Caco-2 (cell line): ENCODE measurements around the genes LLPH, GRIP1, MDM1 and NUP107.

DNA sequence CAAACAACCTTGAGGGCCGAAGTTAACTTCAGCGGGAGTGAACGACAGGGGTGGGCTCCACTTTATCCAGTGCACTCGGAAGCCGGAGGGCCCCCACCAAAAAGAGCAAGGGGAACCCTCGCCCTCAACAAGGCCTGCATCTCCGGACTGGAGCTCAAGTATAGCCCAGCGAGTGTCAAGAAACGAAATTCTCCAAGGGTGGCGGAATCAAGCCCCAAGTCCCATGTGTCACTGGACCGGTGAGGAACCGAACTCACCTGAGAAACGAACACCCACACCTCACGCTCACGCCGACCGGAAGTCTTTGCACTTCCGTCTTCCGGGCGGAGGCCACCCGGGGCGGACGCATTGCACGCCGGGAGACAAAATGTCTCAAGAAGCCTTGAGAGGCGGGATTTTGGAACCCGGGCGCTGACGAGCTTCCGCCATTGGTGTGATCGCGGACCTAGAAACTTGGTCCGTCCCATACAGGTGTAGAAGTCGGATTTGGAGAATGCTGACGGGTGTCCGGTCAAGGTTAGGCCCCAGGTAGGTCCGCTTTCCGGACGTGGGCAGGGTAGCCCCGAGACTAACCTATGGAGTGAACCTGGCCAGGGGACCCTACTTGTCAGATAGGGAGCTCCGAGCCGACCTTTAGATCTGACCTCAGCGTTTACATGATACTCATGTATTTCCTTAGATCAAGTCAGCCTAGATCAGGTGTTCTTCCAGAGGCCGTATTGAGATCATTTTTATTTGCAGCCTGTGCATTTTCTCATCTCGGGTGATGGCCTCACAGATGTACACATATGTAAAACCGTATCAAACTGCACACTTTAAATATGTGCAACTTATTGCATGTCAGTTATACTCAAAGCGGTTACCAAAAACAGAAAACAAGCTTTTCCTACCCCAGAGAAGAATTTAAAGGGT lies at the start of gene LLPH:
TSS of gene LLPH (minus strand) at position 303 of the 912 bp plus-strand sequence.
- PRO-cap, result bidirectional peak, plus-strand start at position 414 of the sequence, minus-strand start at position 302 of the sequence; bidirectional peak, plus-strand start at position 576 of the sequence, minus-strand start at position 582 of the sequence; bidirectional peak, plus-strand start at position 633 of the sequence, minus-strand start at position 641 of the sequence
- RRBS, result 5% methylated on average over 19 of the region's 47 CpGs

- PRO-cap, result no peak
- RRBS, result no CpG with 5 or more reads among the region's 1 CpG
These were observed 1.9 kb upstream of the LLPH start for GRCh38 chr12:66132366-66132941.

GRCh38 chr12:66236138-66236969 lies 47.3 kb downstream of the IRAK3 start:
- PRO-cap, result no peak
- RRBS, result no CpG with 5 or more reads among the region's 8 CpGs

- PRO-cap, result no peak
These were observed 142.0 kb downstream of the GRIP1 start for GRCh38 chr12:66536906-66537193.

DNA sequence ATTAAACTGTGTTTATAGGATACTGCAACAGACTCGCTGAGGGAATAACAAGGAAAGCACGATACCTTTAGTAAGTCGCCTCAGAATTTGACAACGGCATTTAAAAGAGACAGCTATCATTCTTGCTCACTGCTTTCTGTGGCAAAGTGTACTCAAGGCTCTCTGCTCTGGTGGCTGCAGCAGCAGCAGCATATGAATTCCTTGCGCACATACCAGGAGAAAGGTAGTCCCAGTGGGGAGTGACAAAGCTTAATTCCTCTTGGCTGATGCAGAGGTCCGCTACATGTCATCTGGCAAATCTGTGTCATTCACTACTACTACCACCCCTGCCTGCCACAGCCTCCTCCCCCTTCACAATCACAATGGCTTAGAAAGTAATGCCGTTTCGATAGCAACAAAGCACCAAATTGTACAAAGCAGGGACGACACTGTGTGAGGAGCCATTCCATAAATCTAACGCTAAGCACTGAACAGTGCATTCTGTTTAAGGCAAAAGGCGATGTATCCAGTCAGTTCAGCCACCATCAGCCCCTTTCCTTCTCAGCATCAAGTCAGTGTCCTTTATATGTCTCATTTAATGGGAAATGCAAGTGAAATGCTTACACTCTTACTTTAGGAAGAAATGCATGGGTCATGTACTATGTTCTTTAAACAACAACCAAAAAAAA lies at the start of gene GRIP1:
TSS of gene GRIP1 (minus strand) at position 292 of the 668 bp plus-strand sequence.
- PRO-cap, result no peak
- RRBS, result no CpG with 5 or more reads among the region's 11 CpGs

- PRO-cap, result no peak
- RRBS, result no CpG with 5 or more reads among the region's 2 CpGs
These were observed 98.1 kb upstream of the GRIP1 start for GRCh38 chr12:66776942-66777340.

DNA sequence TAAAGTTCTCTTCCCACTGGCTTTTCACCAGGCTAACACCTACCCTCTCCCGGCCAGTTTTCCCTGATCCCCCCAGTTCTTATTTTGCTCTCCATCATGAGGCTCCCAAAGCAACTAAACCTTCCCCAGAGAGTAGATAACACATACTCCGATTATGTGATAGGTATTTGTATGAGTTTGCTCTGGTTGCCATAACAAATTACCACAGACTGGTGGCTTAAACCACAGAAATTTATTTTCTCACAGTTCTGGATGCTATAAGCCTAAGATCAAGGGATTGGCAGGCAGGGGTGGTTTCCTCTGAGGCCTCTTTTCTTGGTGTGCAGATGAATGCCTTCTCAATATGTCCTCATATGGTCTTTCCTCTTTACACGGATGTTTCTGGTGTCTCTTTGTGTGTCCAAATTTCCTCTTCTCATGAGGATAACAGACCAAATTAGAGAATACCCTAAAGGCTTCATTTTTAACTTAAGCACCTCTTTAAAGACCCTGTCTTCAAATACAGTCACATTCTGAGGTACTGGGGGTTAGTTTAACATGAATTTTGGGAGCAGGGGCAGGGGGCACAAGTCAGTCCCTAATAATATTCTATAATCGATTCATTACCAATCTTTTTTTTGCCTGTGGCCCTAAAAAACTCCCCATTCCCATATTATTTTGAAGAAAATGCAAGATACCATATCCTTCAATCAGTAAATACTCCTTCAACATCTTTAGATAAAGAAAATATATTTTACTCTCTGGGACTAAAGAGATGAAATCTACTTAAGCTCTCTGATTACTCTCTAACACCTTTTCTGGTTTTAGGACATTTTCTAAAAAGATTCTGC lies 285.9 kb upstream of the GRIP1 start:
- PRO-cap, result no peak
- RRBS, result no CpG with 5 or more reads among the region's 4 CpGs

DNA sequence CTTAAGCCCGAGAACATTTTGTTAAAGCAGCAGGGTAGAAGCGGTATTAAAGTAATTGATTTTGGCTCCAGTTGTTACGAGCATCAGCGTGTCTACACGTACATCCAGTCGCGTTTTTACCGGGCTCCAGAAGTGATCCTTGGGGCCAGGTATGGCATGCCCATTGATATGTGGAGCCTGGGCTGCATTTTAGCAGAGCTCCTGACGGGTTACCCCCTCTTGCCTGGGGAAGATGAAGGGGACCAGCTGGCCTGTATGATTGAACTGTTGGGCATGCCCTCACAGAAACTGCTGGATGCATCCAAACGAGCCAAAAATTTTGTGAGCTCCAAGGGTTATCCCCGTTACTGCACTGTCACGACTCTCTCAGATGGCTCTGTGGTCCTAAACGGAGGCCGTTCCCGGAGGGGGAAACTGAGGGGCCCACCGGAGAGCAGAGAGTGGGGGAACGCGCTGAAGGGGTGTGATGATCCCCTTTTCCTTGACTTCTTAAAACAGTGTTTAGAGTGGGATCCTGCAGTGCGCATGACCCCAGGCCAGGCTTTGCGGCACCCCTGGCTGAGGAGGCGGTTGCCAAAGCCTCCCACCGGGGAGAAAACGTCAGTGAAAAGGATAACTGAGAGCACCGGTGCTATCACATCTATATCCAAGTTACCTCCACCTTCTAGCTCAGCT lies 9.5 kb downstream of the DYRK2 start:
- PRO-cap, result no peak
- RRBS, result no CpG with 5 or more reads among the region's 24 CpGs

GRCh38 chr12:67989207-67989749 lies 170.3 kb downstream of the IFNG start:
- PRO-cap, result no peak
- RRBS, result no CpG with 5 or more reads among the region's 5 CpGs

- PRO-cap, result bidirectional peak, plus-strand start at chr12:68332142, minus-strand start at chr12:68332036; bidirectional peak, plus-strand start at chr12:68332524, minus-strand start at chr12:68332362
- RRBS, result 3% methylated on average over 12 of the region's 57 CpGs
These were observed at the start of gene MDM1 for GRCh38 chr12:68331944-68332740. Gene MDM1, minus strand, starts transcription at chr12:68332362.

DNA sequence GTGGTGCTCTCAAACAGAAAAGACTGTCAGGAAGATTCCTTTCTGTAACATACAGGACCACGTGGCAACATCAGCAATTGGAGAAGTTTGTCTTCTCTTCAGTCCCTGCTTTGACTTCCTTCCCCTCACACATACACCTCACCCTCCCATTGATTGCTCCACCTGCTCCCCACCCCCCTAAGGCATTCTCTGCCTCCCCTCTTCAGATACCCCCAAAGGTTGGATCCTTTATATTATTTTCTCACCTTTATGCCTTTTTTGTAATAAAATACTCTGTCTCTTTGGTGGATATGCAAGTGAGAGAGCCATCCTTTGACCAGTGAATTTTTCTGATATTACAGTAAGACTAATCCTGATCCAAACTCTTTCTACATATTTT lies 36.3 kb upstream of the MDM1 start:
- PRO-cap, result no peak
- RRBS, result no CpG with 5 or more reads among the region's 1 CpG

DNA sequence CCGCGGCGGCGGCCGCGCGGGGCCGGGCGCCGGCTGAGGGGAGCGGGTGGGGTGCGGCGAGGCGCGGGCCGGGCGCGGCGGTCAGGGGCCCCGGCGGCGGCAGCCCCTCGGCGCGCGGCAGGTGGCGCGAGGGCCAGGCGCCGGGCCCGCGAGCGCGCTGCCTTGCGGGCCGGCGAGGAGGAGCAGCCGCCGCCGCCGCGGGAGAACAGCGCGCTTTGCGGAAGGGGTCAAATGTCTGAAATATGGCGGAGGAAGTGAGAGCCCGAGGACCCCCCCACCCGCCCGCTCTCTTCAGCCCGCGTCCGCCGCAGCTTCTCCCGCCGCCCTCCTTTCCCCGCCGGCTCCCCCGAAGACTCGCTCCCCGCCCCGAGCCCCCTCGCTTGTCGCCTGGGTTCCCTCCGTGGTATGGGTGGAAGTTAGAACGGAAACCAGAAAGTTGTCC lies 400 bp downstream of the RAP1B start:
- PRO-cap, result no peak
- RRBS, result 2% methylated on average over 26 of the region's 65 CpGs

- PRO-cap, result no peak
- RRBS, result no CpG with 5 or more reads among the region's 7 CpGs
These were observed 4.6 kb downstream of the RAP1B start for GRCh38 chr12:68615049-68615868.

- PRO-cap, result no peak
- RRBS, result no CpG with 5 or more reads among the region's 4 CpGs
These were observed 6.7 kb downstream of the RAP1B start for GRCh38 chr12:68617243-68617990.

GRCh38 chr12:68632650-68633597 lies 22.2 kb downstream of the RAP1B start:
- PRO-cap, result no peak
- RRBS, result no CpG with 5 or more reads among the region's 6 CpGs

- PRO-cap, result bidirectional peak, plus-strand start at chr12:68687050, minus-strand start at chr12:68686661
- RRBS, result 4% methylated on average over 6 of the region's 29 CpGs
These were observed at the start of gene NUP107 for GRCh38 chr12:68686358-68687158. Gene NUP107, plus strand, starts transcription at chr12:68686978.

DNA sequence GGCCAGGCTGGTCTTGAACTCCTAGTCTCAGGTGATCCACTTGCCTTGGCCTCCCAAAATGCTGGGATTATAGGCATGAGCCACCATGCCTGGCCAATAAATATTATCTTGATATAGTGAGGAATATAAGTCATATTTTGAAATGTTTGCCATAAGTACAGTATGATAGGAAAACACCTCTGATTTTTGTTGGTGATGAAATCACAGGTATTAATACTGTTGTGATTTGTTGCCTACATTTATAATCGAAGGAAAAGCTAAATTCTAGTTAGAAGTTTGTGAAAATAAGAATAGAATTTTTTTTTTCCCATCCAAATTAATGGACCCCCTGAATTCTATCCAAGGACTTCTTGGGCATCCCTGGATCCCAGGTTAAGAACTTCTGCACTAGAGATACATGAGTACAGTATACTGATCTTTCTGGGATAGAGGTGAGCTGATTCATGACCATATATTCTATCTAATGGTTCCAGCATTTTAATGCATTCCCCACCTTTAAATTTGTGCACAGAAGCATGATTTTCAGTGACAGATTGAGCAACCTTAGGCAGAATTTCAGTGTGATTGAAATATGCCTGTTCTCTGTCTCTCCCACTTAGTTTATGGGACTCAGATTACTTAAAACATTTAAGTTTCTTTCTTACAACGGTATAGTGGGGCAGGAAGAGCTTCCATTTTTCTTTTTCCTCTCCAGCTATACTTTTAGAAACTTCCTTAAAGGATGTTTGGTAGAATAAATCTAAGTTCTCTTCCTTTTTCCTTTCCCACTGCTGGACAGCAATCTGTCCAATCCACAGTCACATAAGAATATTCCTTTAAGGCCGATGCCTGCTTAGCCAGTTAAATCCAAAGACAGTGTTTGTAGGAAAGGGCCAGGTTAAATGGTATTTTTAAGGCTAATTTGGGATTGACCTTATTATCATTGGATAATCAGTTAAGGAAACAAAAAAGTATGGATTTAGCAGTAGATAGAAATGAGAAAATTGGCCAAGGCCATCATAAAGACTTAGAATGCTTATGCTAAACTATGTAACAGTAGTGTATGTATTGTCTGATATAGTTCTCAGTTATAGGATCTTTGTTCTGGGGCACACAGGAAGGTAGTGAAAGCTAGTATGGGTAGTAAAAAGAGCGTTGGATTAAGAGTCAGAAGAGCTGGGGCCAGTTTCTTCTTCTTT lies 6.7 kb downstream of the MDM2 start:
- PRO-cap, result no peak
- RRBS, result no CpG with 5 or more reads among the region's 4 CpGs

DNA sequence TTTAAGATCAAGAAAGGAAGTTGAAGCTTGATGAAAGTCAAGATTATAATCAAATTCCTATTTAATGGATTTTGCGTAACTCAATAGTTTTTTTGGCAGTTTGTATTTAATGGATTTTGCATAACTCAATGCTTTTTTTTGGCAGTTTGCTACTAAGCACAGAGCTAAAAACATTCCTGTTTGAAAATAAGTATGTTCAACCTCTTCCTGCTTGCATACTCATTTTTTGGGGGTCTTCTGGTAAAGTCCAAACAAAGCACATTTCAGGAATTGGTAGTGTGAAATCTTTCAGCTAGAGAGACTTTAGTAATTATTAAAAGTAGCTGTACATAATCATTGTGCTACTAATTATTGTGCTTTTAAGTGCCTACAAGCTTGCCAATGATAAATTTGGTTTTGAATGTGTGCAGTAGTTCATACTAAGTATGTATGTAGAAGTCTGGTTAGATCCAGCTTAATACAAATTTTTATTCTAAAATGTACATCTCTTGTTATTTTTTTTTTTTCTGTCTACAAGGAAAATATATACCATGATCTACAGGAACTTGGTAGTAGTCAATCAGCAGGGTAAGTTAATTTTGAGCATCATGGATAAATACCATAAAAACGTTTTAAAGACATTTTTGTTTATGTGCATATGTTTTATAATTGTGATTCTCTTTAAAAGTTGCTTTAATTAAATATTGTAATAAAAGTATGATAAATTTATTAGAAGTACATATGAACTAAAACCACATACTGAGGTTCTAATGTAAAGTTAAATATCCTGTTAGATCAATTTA lies 12.0 kb downstream of the MDM2 start:
- PRO-cap, result no peak
- RRBS, result no CpG with 5 or more reads among the region's 2 CpGs

DNA sequence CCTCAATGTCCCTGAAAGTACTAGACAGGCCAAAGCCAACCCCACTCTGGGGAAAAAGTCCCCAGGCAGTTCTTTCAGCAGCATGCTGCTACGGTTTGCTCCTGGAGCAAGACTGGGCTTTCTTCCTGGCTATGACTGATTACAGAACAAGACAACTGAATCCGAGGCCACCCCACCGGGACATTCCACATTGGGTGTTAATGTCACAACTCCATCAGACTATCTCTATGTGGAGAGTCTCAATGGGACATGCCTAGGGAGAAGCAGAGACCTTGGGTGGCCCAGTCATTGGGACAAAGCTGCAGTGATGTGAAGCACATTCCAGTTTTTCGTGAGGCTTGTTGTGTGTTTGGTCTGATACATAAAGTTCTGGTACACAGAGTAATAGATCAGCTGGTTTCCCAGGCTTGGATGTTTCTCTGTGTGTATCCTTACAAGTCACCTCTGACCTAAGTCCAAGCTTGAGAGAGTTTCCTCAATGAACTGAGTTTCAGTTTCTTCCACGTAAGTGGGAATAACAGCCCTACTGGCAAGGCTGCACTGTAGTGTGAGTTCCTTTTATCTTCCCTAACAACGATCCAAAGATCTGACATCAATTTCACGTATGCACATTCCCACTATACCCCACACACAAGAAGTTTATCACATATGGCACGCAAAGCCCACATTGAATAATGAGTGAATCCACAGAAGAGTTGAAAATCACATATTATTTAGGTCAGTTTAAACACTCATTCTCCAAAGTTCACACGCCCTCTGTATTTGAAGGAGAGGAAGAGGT lies 42.2 kb downstream of the CPM start:
- PRO-cap, result no peak
- RRBS, result no CpG with 5 or more reads among the region's 9 CpGs

DNA sequence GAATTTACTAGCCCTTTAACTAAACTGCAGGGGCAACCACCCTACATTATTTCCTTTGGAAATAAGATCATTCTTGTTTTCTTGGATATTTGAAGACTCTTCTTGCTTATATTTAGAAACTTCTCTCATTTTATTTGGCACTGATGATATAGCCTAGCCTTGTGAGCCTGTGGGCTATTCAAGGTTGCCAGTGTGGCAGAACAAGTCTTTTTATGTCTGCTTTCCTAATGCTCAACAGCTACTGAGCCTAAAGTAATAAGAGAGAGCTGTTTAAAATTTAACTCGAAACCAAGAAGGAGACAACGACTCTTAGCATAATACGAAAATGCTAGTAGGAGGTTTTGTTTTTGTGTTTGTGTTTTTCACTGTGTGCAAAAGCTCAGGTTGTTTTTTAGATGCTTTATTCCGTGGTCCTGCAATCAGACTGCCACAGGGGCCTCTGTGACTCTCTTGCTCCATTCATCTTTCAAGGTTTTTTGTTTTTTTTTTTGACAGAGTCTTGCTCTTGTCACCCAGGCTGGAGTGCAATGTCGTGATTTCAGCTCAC lies 104.1 kb upstream of the CPM start:
- PRO-cap, result no peak
- RRBS, result no CpG with 5 or more reads among the region's 5 CpGs